Diencephalon (tissue), 2 donors: ENCODE results near the gene MAP6D1.

DNA sequence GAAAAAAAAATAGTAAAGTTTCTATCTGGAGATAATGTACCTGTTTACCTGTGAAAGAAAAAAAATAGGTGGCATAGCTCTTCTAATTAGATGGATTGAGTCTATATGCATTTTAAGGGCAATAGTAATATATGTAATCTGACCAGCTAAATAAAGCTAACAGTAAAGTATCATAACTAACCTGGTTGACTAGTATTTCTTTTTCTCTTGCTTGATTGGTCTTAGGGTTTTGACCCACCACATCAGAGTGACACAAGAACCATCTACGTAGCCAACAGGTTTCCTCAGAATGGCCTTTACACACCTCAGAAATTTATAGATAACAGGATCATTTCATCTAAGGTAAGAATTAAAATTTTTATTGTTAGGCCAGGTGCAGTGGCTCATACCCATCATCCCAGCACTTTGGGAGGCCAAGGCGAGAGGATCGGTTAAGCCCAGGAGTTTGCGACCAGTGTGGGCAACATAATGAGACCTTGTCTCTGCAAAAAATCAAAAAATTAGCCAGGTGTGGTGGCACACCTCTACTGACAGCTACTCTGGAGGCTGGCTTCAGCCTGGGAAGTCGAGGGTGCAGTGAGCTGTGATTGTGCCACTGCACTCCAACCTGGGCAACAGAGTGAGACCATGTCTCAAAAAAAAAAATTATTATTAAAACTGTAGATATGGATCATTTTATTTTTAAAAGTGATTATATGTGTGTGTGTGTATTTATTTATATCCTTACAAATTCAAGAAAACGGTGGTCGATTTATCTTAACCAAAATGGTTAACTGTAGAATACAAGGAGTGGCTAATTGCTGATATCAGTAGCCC is 26.9 kb downstream of the ATP11B start:
- RAMPAGE, long total RNA, result no peak

DNA sequence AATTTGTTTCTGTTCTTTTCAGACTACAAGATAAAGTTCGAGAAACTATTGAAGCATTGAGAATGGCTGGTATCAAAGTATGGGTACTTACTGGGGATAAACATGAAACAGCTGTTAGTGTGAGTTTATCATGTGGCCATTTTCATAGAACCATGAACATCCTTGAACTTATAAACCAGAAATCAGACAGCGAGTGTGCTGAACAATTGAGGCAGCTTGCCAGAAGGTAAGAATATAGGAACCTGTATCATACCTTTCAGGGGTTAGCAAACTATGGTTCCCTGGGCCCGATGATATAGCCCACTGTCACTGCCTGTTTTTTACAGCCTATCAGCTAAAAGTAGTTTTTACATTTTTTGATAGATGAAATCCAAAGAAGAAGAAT is 80.5 kb downstream of the ATP11B start:
- RAMPAGE, long total RNA, result no peak

DNA sequence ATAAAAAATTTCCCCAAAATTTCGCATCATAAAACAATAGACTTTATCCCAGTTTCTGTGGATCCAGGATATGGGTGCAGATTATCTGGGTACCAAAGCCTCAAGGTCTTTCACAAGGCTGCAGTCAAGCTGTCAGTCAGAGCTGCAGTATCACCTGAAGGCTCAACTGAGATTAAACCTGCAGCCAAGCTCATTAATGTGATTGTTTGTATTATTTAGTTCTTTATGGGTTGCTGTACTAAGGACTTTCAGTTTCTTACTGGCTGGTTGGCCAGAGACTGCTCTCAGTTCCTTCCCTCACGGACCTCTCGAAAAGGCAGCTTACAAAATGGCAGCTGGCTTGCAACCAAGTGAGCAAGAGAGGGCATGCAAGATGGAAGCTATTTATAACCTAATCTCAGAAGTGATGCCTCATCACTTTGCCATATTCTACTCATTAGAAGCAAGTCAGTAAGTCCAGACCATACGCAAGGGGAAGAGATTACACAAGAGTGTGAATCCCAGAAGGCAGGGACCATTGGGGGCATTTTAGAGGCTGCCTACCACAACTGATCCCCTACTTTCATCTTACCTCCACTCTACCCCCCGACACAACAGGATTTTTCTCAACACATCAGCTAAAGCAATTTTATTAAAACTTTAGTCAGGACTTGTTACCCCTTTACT is 54.8 kb downstream of the DCUN1D1 start:
- RAMPAGE, long total RNA, result no peak

GRCh38 chr3:183315535-183316260 is 62.6 kb downstream of the B3GNT5 start:
- RAMPAGE, long total RNA, result no peak

- RAMPAGE, long total RNA, result start-site peak on the plus strand at chr3:183447614-183447680, 305 and 173 reads in 2 replicates
Measured at GRCh38 chr3:183447171-183448118, 19.0 kb upstream of the MCF2L2 start.

GRCh38 chr3:183491348-183491819 is 63.0 kb upstream of the MCF2L2 start:
- RAMPAGE, long total RNA, result no peak

- RAMPAGE, long total RNA, result no peak
Measured at GRCh38 chr3:183491820-183492439, 63.5 kb upstream of the MCF2L2 start.

DNA sequence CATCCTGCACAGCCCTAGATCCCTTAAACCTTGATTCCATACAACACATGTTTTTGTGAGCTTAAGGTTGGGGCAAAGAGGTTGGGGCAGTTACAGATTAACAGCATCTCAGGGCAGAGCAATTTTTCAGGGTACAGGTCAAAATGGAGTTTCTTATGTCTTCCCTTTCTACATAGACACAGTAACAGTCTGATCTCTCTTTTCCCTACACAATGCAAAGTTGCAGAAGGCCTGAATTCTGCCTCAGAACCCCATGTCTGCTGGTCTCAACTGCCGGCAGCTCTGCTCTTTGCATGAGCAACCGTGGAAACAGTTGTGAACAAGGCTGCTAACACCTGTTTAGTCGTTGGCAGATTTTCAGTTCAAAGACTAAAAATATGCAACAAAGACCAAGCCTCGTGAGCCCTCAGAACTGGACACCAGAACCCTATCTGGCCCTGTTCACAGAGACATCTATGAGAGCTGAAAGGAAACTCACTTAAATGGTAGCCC is 43.7 kb downstream of the KLHL6 start:
- RAMPAGE, long total RNA, result no peak

DNA sequence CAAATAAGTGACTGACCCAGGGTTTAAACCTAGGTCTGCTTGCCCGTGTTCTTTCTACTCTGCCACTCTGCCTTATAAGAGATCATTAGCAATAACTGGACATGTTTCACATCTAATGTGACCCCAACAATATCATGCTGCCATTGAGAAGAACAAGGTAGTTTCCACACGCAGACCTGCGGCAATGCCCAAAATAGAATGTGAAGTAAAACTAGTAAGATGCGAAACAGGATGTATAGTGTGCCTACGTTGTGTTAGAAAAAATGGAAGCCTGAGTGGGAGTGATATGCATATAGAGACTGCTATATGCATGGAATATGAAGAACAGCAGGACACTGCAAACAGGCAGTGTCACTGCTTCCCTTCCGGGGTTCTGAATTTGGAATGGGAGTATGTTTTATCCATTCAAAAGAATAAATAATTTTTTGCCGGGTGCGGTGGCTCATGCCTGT is 29.9 kb downstream of the KLHL6 start:
- RAMPAGE, long total RNA, result no peak

DNA sequence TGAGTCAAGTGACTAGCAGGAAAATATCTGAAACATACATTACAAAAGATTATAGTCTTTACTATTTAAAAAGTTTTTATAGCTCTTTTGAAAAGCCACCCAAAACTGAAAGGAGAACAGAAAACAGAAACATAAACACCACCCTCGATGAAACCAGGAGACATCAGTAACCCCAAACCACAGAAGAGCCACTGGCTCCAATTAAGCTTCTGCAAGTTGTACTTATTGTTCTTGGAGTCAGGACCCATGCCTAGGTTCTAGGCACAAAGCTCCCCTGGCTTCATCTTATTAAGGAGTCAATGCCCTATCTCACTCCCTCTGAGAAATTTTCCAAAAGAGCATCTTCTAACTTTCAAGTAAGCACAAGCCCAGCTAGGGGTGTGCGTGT is 28.2 kb downstream of the KLHL6 start:
- RAMPAGE, long total RNA, result no peak

DNA sequence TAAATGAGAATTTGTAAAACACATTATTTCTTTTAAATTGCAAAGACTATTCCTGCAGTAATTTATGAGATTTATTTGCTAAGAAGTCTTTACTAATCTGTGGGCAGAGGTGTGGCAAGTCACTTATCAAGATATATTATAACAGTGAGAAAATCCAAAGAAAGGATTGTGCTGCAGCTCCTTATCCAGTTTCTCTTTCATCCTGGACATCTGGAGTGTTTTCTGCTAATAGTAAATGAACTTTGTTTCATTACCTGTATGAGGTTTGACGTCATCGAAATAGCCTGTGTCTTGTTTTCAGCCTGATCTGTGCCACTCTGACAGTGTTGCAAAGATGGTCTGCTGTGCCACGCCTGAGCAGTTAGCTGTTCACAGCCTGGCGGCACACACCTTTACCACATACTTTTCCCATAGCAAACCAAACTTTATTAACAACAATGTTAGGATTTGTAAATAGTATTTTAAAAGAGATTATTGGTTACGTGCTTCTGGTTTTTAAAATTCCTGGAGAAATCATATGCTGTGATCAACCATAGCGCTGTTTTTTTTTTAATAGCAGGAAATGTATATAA is 34.0 kb downstream of the YEATS2 start:
- RAMPAGE, long total RNA, result no peak

GRCh38 chr3:183735036-183735321 is 37.4 kb downstream of the YEATS2 start:
- RAMPAGE, long total RNA, result no peak

DNA sequence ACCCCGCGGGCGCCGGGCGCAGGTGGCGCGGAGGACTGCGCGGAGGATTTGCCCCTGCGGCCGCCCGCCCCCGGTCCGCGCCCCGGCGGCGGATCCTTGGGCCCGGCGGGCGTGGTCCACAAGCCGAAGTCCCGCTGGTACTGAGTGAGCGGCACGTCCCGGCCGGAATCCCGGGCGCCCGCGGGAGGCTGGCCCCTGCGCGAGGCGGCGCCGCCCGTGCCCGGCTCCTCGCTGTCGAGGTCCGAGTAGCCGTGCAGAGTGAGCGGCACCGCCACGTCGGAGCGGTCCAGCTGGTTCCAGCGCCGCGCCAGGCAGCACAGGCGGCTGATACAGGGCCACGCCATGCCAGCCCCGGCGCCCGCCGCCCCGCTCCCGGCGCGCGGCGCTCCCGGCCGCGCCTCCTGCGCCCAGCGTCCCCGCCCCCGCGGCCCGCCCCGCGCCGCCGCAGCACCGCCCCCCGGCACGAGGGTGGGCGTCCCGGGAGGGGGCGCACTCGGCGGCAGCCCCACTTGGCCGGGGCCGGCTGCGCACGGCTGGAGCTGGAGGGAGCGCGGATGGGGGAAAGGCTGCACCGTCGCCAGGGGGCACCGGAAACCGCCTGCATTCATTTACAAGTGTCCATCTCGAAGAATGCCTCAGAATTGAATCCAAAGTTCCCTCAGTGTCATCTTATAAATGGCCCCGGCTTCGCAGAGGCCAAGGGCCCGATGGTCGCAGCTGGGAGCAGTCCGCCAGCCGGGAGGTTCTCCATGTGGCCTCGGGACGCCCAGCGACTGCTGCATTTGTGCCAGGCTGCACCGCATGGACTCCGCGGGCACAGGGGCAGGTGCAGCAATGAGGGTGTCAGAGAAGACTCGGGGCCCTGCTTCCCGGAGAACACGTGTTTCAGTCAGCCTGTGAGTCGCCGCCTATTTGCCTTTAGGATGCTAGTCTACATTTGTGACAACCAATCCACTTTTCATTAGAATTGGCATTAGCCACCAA is at the start of gene MAP6D1:
Gene MAP6D1, minus strand, starts transcription at position 374 of the 984 bp plus-strand sequence.
- RAMPAGE, long total RNA, result no peak

DNA sequence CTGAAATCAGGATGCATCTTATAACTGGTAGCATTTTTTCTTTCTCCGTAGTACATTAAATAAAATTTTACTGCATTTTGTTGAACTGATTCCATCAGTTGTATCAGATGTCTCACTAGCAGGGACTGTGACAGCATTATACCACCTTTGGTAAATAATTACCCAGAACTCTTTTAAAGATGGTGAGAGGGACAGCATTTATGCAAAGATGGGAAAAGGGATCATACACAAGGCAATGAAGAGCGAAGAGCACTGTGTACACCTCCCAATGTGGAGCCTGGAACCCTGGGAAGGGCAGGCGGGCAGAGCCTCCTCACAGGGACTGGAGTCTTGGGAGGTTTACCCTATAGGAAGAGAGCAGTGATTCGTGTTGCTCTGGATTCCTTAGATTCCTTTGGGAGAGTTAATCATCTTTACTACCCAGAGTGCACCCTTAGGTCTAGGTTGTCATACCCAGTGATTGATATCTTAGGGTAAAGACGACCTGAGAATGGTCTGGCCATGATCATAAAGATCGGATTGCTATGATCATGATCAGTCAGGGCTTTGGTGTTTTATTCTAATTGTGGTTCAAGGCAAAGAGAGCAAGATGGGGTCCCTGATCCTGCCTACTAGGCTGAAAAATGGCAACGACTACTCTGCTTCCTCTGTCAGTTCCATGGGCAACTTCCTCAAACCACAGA is 20.2 kb upstream of the MAP6D1 start:
- RAMPAGE, long total RNA, result no peak

DNA sequence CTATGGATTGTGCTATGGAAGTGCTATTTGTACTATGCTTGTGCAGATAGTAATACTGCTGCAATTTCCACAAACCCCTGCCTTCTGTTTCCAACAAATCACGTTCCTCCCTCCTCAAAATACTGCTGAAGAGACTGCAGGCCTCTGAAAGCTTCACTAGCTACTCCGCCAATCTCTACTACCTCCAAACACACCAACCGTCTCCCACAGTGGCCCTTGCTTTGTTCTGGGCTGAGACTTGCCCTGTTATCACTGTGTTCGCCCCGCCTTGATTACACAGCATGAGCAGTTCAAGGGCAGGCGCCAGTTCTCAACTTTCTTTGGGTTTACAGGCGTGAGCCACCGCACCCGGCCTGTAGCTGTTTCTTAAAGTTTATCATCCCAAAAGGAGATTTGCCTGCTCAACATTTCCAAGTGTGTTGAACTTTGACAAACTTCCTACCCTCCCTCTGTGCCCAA is 28.5 kb upstream of the PARL start:
- RAMPAGE, long total RNA, result no peak

DNA sequence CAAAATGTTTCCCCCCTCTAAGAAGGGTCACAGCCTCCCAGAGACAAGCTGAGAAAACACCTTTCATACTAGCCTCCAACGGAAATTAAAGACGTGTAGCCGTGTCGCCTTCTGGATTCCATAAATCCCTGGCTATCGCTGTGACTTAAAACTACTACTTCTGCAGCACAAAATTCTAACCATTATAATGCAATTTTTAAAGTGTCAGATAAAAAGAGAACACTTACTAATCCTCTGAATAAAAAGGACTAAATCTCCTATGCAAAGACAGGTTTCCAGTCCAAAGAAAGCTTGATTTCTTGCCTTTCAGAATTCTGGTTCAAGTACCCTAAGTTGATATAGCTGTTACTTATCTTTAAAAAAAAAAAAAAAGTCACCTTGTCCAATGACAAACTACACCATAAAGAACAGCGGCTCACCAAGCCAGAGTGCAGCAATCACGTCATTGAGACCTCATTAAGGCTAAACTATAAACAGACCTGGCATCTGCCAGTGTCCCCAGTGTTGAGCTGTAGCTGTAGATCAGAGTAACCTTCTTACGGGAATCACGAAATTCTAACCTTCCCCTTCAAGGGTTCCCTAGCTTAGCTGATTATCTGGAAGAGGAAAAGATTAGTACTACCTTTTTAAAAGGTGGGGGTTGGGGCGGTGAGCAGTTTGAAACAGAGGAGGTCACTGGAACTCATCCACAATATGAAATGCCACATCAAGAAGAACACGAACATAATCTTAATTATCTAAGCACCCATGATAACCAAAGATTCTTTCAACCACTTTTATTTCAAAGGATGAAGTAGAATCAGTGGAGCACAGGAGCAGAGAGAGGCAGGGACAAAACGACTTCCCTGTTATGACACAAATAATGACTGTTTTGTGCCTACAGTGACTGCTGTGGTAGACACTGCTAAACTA is 2.1 kb downstream of the ABCC5 start:
- RAMPAGE, long total RNA, result no peak

DNA sequence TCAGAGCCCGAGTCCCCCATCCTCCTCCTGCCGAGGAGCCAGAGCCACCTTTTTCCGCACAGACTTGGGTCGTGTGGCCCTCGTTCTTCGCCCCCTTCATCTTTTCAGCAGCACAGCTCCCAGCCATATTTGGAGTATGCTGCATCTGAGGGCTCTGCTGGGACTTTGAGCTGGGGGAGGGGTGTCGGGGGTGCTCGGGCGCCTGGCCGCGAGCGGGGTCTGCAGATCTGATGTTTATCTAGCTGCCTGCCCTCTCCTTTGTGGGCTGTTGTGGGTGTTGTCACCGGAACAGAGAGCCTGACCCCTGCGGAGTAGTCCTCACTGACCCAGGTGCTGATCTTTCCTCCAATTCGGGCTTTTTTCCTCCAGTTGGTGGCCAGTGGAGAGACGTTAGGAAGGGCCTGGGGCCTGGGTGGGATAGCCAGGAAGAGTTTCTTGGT is 961 bp downstream of the DVL3 start:
- RAMPAGE, long total RNA, result no peak

DNA sequence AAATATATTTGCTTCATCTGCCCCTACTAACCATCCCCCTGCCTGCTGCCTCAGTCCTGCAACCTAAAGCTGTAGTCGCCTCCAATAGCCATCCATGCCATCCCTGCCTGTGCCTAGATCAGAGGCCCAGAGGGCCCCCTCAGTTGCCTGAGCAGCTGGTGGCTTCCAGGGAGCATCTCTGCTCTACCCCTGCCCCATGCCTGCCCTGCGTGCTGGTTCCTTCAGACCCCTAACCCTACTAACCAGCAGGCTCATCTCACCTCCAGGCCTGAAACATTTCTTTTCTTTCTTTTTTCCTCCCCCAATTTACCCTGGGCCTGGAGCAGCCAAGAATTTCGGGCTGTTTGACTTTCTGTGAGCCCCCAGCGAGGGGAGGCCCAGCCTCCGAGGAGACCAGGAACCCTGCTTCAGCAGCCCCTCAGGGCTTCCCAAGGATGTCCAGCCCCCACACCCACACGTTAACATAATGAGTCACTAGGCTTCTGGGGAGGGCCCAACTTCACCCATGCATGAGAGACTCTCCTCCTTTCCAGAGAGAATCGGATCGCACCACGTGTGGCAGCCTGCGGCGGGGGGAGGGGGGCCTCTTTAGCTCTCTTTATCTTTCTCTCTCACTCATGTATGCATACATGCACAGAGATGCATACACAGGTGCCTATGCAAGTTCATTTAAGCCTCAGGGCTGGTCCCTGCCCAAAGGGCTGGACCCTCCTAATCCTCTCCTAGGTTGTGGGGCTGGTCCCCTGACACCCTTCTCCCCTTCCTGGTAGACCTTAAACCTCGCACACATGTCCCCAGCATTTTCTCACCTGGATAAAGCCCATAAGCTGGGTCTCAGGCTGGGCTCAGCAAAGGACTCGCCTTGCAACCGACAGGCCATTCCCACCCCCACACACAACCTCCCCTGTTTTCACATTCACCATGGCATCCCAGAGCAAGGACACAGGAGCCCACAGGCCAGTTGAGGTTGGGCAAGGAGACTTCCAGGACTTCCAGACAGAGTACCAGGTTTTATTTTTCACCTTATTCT is 3.1 kb upstream of the AP2M1 start:
- RAMPAGE, long total RNA, result no peak

GRCh38 chr3:184195278-184195819 is 9.3 kb downstream of the ABCF3 start:
- RAMPAGE, long total RNA, result no peak

DNA sequence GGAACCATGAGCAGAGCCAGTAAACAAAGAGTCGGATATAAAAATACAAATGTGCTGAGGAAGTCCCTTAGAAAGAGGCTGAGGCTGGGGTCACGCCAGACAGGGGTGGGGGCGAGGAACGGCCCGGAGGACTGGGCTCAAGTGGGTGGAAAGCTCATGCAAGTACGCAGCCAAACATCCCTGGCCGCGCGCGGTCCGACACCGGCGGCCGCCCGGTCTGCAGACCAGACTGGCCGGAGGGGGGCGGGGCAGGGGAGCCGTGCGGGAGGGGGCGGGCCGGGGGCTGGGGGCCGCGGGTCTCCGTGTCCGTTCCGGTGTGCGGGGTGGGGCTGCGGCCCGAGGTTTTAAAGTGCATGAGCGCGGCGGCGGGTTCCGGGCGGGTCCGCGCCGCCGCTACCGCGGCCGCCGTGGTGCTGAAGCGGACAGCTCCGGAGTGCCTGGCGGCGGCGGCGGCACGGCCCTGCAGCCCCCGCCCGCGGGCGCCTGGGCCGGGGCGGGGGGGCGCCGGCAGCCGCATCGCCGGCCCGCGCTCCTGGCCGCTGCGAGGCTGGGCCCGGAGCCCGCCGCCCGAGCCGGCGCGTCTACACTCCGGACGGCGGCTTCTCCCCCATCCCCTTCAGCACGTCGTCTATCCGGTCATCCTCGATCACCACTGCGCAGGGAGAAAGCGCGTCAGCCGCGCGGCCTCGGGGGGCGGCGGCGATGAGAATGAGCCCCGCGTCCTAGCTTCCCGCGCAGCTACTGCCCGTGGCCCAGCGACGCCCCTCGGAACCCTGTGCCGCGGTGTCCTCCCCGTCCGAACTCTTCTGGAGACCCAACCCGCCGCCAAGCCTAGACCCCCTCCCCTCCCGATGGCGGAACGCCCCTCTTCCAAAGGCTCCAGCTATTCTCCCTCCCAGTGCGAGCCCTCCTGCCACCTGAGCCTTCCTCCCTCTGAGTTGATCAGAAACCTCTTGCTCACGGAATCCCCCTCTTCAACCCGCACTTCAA is 1.5 kb downstream of the CAMK2N2 start:
- RAMPAGE, long total RNA, result no peak